Ishikawa (cell line): ENCODE data around the genes PKN1, BRD4, AKAP8L and CYP4F22.

DNA sequence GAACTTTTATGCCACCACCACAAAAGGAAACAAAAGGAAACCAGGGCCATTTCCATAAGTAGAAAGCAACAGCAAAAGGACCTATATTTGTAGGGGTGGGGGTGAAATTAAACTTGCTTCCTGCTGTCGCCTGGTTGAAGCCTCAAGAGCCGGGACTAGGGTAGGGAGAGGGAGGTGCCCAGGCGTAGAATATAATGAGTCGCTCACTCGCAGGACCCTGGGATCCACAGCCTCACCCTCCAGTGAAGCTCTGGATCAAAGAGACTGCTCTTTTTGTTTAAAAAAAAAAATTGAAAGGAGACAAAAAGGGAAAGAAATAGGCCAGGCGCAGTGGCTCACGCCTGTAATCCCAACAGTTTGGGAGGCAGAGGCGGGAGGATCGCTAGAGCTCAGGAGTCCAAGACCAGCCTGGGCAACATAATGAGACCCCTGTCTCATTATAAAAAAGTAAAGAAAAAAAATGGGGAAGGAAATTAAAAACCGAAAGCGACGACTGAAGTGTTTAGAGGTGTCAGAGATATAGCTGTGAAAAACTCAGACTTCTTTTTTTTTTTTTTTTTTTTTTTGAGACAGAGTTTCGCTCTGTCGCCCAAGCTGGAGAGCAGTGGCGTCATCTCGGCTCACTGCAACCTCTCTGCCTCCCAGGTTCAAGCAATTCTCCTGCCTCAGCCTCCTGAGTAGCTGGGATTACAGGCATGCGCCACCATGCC, 10.9 kb upstream of the ADGRE5 start:
- RRBS, result no CpG with 5 or more reads among the region's 17 CpGs

DNA sequence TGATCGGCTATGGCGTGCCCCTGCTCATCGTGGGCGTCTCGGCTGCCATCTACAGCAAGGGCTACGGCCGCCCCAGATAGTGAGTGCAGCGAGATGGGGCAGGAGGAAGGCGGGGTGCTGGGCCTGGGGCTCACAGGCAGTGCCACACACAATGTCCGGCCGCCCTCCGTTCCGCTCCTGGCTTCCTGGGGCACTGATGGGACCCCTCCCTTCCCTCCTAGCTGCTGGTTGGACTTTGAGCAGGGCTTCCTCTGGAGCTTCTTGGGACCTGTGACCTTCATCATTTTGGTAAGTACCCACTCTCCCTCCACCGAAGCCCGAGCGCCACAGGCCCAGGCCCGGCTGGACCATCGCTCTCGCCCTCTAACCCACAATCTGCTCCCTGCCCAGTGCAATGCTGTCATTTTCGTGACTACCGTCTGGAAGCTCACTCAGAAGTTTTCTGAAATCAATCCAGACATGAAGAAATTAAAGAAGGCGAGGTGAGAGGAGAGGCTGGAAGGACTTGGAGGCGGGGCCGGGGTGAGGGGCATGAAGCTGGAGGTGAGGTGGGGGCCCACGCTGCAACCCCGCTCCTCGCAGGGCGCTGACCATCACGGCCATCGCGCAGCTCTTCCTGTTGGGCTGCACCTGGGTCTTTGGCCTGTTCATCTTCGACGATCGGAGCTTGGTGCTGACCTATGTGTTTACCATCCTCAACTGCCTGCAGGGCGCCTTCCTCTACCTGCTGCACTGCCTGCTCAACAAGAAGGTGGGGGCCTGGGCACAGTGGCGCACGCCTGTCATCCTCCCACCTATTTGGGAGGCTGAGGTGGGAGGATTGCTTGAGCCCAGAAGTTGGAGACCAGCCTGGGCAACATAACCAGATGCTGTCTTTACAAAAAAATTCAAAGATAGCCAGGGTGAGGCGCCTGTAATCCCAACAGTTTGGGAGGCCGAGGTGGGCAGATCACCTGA, 12.4 kb downstream of the DDX39A start:
- RRBS, result no CpG with 5 or more reads among the region's 39 CpGs

- RRBS, result 2% methylated on average over 65 of the region's 118 CpGs
Measured at GRCh38 chr19:14432875-14433914, at the start of gene PKN1. Gene PKN1 (plus strand): TSS chr19:14433306.

DNA sequence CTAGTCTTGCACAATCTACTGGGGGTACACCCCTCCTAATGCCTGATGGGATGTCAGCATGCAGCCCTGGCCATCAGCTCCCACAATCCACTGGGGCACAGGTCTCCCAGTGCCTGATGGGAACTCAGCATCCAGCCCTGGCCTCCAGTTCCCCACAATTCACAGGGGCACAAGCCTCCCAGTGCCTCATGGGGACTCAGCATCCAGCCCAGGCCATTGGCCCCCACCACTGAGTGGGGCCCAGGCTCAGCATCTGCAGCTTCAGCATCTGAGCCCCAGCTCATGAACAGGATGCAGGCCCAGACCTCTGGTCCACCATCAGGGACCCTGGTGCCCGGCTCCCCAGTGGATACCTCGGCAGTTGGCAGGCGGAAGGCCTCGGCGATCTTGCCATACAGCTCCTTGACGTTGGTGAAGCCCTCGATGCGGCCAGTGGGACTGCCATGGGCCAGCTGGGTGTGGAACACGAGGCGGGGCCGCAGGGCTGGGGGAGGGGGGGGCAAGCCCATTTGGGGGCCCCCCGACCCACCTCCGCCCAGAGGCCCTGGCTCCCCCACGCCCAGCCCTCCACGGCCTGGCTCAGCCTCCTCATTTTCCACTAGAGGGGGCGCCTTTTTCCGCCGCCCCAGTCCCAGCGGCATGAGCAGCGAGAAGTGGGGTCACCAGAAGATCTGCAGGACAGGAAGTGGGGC, 7.3 kb upstream of the PTGER1 start:
- RRBS, result no CpG with 5 or more reads among the region's 20 CpGs

- RRBS, result no CpG with 5 or more reads among the region's 12 CpGs
Measured at GRCh38 chr19:14507742-14508415, 10.3 kb downstream of the DNAJB1 start.

DNA sequence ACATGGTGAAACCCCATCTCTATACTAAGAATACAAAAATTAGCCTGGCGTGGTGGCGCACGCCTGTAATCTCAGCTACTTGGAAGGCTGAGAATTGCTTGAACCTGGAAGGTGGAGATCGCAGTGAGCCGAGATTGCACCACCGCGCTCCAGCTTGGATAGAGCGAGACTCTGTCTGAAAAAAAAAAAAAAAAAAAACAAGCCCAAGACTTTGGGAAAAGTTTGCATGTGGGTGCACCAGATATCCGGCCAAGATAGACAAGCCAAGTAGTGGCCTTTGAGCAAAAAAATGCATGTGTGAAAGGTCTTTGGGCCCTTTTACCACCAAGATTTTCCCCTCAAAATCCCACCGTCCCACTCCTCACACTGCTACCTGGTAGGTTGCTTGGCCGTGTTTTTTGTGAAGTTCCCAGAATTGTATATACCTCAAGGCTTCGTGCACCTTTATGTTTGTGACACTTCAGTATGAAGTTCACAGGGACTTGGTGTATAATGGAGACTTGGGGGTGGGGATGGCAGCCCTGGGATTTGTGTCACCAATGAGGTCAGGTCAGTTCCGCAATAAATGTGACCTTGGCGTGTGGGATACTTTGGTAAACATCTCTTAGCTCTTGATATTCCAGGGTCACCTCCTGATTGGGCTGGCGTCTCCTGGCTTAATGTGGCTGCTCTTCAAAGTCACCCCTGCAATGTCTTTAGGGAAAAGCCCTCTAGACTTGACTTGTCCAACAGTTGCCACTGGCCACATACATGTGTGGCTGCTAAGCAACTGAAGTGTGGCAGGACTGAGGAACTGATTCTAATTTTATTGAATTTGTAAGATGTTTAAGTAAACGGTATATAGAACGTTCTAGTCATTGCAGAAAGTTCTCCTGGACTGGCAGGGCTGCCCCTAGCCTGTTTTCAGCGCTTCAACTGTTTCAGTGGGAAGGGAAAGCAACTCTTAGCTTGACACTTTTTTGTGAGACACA, 5.3 kb downstream of the DNAJB1 start:
- RRBS, result no CpG with 5 or more reads among the region's 18 CpGs

GRCh38 chr19:14519746-14520372, 1.7 kb upstream of the DNAJB1 start:
- RRBS, result no CpG with 5 or more reads among the region's 5 CpGs

DNA sequence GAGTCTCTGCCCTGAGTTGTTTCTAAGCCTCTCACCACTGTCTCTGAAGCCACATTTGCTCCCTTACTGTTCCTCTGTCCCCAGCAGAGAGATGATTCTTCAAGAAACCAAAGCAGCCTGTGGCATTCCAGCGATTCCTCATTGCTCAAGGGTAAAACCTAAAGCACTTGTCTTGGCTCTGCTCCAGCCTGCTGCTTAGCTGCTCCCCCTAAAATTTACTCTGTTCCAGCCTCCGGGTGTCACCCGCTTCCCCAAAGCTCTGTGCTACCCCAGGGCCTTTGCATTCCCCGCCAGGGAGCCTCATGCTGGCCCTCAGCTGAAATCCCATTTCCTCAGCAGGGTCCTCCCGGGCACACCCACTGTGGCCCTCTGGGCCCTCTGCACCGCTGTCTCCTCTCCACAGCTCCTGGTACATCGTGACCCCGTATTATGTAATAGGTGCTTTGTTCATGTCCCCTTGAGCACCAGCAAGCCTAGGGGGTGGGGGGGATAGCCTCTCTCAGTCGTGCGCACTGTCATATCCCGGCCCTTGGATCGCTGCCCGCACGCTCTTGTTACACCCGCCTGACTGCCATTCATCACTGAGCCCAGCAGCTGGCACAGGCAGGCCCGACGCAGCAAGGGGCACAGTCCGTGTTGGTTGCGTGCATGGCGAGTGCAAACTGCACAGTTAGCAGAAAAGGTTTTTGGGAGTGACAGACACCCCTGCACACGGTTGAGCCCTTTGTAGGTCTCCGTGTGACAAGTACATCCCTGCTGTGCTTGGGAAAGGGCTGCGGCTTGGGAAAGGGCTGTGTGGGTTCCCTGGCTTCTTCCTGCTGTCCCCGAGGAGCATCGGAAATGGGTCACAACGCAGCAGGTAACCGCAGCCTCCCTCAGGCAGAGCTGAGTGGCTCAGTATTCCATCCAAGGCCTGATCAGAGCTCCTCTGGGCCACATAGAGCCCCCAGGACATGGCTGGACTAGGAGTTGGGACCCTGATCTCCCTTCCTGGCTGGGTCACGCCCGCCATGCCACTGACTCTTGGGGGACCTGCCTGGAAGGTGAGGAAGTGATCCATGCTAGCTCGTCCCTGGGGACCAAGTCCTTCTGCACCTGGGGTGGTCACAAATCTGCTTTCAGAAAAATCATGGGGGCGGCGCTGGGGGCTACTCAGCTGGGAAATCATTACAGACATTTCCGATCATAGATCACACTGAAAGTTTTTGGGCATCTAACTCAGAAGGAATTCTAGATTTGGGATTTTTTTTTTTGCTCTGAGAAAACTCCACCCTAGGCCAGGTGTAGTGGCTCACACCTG, 16.1 kb downstream of the TECR start:
- RRBS, result 13% methylated on average over 3 of the region's 33 CpGs

- RRBS, result 31% methylated on average over 14 of the region's 31 CpGs
Measured at GRCh38 chr19:14561733-14562736, 9.8 kb downstream of the NDUFB7 start.

- RRBS, result no CpG with 5 or more reads among the region's 10 CpGs
Measured at GRCh38 chr19:14661488-14661895, 13.2 kb downstream of the ADGRE3 start.

- RRBS, result no CpG with 5 or more reads among the region's 11 CpGs
Measured at GRCh38 chr19:14743148-14743985, 35.0 kb downstream of the ADGRE2 start.

DNA sequence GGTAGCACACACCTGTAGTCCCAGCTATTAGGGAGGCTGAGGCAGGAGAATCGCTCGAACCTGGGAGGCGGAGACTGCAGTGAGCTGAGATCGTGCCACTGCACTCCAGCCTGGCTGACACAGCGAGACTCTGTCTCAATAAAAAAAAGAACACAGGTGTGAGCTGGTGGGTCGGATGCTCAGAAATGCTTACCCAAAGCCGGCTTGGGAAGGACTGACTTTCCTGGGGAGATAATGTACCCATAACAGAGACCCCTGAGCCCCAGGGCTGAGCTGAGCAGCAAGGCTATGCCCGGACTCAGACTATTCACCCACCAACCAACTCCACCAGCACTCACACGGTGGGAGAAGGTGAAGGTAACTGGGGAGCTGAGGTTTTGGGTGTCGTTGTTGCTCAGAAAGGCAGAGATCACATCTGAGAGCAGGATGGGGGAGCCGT, 23.0 kb downstream of the ADGRE2 start:
- RRBS, result 5% methylated on average over 2 of the region's 11 CpGs

DNA sequence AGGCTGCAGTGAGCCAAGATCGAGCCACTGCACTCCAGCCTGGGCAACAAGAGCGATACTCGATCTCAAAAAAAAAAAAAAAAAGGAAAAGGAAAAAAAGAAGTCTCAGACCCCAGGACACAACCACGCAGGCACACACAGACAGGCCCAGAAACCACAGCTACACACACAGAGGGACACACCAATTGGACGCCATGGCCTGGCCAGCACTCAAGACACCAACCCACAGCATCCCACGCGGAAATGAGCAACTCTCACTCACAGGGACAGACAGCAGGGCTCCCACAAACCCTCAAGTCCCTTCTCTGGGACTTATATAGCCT, 5.9 kb downstream of the NOTCH3 start:
- RRBS, result no CpG with 5 or more reads among the region's 7 CpGs

DNA sequence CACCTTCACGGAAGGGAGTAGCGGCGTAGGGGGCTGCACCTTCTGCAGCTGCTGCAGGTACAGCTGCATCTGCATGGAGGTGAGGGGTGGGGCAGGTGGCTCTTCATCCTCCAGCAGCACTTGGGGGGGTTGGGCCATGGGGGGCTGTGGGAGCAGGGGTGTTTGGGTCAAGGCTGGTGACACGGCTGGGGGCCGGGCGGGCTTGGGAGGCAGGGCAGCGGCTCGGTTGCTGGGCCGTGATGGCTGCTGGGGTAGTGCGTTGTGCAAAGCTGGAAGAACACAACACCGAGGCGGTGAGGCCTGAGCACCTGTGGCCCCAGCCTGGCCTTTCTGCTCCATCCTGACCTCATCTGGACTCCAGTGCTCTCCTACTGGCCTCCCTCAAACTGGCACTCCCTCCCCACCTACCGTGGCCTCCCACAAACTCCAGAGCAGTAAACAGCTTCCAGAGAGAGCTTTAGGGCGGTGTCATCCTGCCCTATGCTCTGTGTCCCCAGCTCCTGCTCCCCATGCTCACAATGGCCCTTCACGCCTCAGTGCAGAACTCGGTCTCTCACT, 11.1 kb upstream of the EPHX3 start:
- RRBS, result no CpG with 5 or more reads among the region's 16 CpGs

DNA sequence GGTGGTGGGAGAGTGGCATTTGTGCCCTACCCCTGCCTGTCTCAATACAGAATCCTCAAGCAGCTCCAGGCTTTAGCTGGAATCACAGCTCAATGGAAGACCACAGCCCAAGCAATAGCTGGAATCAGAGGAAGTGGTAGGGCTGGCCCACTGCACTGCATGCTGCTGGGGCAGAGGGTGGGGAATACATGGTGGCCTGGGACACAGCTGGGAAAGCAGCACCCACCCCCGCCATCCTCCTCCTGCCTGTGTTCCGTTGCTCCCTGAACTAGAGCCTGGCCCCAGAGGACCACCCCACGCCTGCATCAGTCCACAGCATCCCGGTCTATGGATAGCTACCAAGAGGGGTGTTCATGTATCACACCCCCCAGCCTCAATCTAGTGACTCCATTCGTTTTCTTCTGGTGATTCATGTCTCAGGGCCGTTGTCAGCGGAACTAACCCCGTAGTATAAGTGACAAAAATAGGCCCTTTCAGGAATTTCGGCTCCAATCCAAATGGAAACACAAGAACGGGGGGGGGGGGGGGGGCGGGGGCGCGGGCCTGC, 18.8 kb upstream of the EPHX3 start:
- RRBS, result no CpG with 5 or more reads among the region's 13 CpGs

DNA sequence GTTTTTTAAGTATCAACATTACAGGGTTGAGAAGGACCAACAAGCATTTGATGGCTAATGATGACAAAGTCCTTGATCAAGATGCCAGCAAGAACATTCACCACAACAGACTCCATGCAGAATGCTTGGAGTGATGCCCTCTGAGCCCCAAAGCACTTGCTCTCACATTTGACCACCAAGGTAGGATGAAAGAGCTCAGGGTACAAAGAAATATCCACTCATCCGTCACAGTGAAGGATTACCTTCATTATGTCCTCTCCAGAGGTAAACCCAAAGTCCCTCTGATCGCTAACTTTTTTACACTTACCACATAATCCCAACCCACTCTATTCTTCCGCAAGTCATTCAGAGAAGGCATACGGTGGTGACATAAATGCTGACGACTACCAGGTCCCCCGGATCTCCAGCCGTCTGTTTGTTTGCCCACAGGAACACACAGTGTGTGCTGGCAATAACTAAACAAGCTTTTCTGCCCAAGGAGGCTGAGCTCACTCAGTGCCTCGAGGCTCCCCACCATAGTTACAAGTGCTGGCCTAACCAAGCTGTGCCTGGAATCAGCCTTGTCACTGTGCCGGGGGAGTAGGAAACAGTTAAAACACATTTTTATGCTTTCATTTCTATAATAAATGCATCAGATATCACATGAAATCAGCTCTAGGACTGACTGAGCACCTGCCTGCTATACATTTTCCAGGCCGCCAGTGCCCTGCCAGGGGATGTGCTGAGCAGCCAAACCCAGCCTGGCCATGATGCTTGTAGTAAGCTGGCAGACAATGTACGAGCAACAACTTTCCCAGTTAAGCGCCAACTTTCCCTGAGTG, 28.3 kb downstream of the BRD4 start:
- RRBS, result no CpG with 5 or more reads among the region's 12 CpGs

DNA sequence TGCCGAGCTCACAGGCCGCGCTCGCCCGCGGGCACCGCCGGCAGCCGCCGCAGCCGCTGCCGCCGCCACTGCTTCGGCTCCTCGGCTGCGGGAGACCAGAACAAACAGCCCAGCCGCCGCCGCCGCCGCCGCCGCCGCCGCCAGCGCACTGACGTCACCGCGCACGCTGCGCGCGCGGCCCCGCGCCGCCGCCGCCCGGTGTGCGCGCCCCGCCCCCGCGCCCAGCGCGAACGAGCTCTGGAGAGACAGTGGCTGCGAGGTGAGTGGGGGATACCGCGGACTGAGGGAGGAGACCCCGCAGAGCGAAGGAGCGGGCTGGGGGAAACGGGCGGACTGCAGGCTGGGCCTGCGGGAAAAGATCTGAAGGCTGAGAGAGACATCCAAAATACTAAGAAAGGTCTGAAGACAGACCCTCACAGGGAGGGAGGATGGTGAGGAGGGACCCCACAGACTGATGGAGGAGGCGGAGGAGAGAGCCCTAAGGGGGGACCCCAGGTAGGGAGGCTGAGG, at the start of gene BRD4:
BRD4 (minus strand) TSS at position 150 of the 510 bp plus-strand sequence.
- RRBS, result 1% methylated on average over 8 of the region's 58 CpGs

DNA sequence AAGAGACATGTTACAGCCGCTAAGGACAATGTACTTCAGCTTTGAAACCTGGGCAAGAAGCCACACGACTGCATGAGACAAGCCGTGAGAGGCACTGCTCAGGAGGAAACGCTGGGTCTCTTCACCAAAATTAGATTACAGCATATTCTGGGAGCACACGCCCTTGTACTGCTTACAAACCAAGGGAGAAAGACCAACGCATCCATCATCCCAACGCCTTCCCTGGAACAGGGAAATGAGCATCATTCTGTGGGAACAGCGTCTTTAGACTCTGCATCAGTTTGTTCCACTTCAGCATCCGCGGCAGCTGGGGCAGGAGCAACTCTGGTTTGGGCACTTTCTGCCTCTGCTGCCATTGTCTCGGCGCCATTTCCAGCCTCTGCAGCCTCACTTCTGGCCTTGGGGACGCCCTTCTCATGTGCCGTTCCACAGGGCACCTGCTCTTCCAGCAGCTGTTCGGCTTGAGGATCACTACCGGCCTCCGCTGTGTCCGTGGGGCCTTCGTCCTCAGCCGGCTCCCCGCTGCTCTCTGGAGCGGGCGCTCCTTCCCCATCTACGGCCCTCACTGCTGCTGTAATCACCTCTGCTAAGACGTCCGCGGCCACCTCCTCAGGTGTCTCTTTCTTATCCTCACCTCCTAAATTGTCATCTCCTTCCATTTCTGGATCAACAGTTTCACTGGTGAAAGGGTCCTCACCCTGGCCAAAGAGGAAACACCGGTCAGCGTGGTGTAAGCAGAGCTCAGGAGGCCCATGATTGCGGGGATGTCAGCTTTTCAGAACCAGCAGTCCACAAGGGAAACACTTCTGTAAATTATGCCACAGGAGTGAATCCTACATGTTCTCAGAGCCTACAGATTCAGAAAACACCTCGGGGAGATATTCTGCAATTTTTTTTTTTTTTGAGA, 22.6 kb upstream of the BRD4 start:
- RRBS, result no CpG with 5 or more reads among the region's 31 CpGs

GRCh38 chr19:15418643-15419451, at the start of gene AKAP8L:
Gene AKAP8L (minus strand): TSS chr19:15418988.
- RRBS, result 2% methylated on average over 12 of the region's 56 CpGs

GRCh38 chr19:15508166-15508755, at the start of gene CYP4F22:
Gene CYP4F22 (plus strand): TSS chr19:15508525.
- RRBS, result 2% methylated on average over 11 of the region's 53 CpGs